Epidermal melanocyte (primary cell): ENCODE measurements around a stretch of chr21.

DNA sequence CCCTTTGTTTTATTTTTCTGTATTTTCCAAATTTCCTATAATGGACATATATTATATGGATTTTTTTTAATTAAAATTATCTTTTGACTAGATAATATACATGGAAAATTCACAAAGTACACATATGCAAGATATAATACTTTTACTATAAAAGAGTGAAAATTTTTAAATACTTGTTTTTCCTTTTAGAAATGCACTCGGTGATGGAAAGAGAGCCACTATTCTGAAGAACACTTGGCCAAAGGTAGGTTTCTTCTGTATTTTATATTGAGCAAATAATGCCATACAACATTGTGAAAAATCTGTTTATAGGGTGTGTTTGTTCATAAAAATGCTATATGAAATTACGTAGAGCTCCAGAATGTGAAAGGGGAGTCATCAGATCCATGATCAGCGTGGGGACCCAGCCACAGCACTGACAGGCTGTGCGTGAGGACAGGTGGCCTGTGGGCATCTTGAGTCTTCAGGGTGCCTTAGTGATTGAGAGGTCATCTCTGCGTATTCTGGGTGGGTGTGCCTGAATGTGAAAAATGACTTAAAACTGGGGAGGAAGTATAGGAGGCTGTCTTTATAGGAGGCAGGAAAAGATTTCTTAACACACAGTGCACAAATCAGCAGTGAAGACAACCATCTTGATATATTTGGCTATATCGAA lies 35.3 kb downstream of the TTC3 start:
- RRBS: no CpG with 5 or more reads among the region's 6 CpGs

DNA sequence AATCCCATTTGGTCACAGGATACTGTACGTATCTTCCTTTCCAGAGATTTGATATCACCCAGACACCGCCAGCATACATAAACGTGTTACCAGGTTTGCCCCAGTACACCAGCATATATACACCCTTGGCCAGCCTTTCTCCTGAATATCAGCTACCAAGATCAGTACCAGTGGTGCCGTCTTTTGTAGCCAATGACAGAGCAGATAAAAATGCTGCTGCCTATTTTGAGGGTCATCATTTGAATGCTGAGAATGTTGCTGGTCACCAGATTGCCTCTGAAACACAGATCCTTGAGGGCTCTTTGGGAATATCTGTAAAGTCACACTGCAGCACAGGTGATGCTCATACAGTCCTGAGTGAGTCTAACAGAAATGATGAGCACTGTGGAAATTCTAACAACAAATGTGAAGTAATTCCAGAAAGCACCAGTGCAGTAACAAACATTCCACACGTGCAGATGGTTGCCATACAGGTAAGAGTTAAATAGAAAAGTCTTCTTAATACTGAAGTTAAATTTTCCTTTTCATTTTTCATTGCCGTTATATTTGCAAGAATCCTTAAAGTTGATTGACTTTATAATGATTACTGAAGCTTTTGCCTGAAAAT lies 93.2 kb downstream of the TTC3 start:
- RRBS: no CpG with 5 or more reads among the region's 6 CpGs

GRCh38 chr21:37207122-37207825 lies 59.9 kb downstream of the VPS26C start:
- RRBS: no CpG with 5 or more reads among the region's 6 CpGs

DNA sequence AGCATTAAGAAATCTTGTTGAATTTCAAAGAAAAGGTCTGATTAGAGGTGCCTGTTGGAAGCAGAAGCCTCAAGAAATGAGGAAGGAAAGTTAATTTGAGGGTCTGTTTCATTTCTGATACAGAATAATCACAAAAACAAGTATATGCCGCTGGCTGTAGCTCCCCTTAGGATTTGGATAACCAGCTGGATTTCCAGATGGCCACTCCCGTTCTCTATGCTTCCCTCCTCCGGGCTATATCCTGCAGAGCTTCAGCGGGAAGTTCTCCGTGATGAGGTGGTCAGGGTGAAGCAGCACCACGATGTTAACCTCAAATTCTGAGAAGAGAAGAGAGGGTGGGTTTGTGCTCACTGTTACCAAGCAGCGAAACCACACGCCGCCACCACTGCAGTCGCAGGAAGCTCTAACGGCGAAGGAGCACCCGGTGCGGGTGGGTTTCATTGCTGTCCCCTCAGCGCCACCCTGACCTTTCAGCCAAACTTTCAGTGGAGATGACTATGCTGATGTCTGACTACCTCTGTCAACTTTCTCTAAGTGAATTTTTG lies 41.8 kb downstream of the VPS26C start:
- RRBS: no CpG with 5 or more reads among the region's 15 CpGs

DNA sequence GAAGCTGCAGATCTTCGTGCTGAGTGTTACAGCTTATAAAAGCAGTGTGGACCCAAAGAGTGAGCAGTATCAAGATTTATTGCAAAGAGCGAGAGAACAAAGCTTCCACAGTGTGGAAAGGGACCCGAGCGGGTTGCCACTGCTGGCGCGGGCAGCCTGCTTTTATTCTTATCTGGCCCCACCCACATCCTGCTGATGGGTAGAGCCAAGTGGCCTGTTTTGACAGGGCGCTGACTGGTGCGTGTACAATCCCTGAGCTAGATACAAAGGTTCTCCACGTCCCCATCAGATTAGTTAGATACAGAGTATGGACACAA lies 15.4 kb upstream of the VPS26C start:
- RRBS: no CpG with 5 or more reads among the region's 9 CpGs

GRCh38 chr21:37376979-37377178 lies 10.3 kb downstream of the DYRK1A start:
- RRBS: no CpG with 5 or more reads among the region's 2 CpGs

GRCh38 chr21:37379671-37380744 lies 13.4 kb downstream of the DYRK1A start:
- RRBS: no CpG with 5 or more reads among the region's 8 CpGs

- RRBS: no CpG with 5 or more reads among the region's 6 CpGs
Measured at GRCh38 chr21:37450258-37450962, 83.8 kb downstream of the DYRK1A start.

GRCh38 chr21:37499754-37500182 lies 133.2 kb downstream of the DYRK1A start:
- RRBS: no CpG with 5 or more reads among the region's 2 CpGs

DNA sequence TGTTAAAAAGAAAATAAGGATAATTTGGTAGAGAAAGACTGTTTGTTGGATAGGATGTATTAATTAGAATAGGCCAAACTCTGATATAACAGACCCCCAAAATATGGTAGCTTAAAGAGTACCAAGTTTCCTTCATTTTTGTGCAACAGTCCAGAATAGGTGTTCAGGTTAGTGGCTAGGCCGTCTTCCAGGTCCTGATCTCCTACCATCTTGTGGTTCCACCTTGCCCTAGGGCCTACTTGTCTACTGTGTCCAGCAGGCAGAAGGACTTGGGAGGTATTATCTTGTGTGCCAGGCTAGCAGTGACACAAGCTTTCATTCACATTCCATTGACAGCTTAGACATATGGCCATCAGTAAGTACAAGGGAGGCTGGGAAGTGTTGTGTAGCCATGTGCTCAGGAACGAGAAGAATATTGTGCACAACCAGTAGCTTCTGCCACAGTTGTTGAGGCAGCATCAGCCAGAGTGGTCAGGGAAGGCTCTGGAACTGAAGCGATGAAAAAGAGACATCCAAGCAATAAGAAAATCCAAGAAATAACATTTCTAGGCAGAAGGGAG lies 144.0 kb downstream of the DYRK1A start:
- RRBS: no CpG with 5 or more reads among the region's 3 CpGs

DNA sequence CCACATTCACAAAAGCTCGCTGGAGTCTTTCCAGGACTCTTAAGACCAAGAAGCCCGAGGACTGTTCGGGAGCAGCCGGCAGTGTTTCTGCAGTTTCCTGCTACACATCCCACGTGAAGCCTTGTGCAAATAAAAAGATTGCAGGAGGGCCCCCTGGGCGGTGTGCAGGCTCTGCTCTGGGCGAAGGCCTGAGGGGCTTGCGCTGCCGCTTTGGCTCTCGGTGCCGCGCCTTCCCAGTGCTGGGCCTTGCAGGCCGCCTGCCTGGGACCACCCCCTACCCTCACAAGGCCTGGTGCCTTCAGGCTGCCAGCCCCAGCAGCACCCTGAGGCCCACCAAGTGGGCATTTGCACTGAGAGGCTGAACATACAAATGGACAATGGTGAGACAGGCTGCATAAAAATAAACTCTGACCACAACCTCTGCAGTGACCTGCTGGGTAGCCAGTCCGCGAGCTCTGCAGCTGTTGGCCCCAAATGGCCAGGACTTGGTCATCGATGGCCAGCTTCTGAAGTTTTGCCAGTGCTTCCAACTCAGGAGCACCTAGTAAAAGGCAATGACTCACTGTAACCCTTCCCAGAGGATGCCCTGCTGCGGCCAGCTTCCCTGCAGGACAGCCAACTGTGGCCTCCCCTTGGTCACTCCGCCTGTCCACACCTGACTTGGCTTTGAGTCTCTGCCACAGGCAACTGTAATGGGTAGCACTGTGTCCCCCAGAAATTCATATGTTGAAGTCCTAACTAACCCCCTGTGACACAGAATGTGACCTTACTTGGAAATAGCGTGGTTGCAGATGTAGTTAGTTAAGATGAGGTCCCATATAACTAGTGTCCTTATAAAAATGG lies 185.3 kb downstream of the DYRK1A start:
- RRBS: no CpG with 5 or more reads among the region's 19 CpGs

DNA sequence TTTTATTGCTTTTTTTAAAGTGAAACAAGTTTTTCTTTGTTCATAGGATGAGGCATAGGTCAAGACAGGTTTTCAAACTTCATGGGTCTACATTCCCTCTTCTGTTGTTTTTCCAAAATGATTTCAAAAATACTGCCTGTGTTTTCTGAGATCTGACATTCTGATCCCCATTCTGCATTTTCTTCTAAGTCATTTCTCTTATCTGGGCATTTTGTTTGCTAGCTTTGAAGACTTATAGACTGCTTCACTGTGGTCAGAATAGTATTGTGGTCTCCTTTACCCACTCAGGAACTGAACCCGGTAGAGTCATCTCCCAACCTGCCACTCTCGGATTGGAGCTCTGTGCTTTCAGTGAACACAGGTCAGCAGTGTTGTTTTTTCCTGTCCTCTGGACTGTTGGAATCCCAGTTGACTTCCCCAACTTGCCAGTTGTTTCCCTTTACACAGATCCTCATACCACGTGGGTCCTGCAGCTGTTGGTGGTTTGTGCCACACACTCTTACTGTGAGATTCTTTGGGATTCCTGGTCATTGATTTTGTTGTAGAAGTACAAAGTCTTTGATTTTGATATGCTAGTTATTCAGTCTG lies 214.0 kb downstream of the DYRK1A start:
- RRBS: no CpG with 5 or more reads among the region's 3 CpGs

DNA sequence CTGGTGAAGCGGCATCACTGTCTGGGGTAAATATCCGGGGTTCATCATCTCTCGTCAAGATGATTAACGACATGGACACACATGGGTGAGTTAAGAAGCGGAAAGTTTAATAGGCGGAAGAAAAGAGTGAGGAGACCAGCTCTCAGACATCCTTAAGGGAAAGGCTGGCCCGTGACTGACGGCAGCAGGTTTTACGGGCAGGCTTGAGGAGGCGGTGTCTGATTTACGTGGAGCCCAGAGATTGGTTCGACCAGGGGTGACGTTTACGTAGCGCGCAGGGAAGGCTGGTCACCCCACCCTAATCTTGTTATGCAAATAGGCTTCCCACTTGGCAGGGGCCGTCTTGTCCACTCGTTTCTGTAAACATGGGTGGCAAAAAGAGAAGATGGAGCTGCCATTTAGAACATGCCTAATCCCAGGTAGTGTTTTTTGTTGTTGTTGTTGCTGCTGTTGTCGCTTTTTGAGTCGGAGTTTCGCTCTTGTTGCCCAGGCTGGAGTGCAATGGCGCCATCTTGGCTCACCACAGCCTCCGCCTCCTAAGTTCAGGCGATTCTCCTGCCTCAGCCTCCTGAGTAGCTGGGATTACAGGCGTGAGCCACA lies 135.5 kb upstream of the KCNJ15 start:
- RRBS: no CpG with 5 or more reads among the region's 25 CpGs

- RRBS: no CpG with 5 or more reads among the region's 8 CpGs
Measured at GRCh38 chr21:38244885-38245303, 11.9 kb upstream of the KCNJ15 start.

- RRBS: no CpG with 5 or more reads among the region's 5 CpGs
Measured at GRCh38 chr21:38308428-38308900, 51.7 kb downstream of the KCNJ15 start.

DNA sequence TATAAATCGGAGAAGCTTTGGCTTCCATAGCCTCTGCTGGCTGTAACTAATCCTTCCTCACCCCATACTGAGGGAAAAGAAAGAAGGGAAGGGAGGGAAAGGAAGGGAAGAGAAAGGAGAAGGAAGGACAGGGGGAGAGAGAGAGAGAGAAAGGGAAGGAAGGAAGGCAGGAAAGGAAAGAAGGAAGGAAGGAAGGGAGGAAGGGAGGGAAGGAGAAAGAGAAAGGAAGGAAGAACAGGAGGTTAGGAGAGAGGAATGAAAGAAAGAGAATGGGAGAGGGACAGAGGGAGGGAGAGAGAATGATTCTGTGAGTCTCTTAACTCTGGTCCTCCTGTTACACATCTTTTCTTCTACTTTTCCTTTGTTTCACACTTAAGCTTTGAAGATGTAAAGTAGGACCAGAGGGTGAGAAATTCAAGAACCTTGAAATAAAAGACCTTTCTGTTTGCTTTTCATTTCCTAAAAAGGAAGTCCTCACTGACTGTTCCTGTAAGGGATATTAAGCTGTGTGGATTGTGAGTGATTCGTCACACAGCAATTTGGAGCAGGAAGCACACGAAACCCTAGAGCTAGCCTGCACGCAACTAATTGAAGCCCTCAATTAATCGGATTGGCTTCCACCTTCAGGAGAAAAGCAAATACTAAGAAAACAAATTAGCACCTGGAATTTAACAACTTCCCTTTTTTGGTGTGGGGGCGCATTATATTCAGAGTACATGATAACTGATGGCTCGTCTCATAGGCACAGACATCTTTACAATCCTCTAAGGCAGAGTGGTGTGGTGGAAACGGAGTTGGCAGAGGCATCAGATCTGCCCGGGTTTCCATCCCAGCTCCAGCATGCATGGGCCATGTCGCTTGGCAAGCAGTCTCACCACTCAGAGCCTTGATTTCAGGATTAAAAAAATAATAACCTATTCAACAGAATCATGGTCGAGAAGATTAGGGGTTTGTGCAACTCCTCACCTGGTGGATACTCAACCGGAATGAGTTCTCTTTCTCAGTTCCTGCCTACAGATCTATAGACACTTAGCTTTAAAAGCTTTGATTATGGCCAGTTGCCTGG lies 95.1 kb downstream of the KCNJ15 start:
- RRBS: no CpG with 5 or more reads among the region's 12 CpGs

GRCh38 chr21:38460368-38460990 lies 37.8 kb downstream of the ERG start:
- RRBS: no CpG with 5 or more reads among the region's 7 CpGs

GRCh38 chr21:38487909-38488957 lies 10.0 kb downstream of the ERG start:
- RRBS: no CpG with 5 or more reads among the region's 16 CpGs

- RRBS: no CpG with 5 or more reads among the region's 5 CpGs
Measured at GRCh38 chr21:38488958-38489150, 9.4 kb downstream of the ERG start.

DNA sequence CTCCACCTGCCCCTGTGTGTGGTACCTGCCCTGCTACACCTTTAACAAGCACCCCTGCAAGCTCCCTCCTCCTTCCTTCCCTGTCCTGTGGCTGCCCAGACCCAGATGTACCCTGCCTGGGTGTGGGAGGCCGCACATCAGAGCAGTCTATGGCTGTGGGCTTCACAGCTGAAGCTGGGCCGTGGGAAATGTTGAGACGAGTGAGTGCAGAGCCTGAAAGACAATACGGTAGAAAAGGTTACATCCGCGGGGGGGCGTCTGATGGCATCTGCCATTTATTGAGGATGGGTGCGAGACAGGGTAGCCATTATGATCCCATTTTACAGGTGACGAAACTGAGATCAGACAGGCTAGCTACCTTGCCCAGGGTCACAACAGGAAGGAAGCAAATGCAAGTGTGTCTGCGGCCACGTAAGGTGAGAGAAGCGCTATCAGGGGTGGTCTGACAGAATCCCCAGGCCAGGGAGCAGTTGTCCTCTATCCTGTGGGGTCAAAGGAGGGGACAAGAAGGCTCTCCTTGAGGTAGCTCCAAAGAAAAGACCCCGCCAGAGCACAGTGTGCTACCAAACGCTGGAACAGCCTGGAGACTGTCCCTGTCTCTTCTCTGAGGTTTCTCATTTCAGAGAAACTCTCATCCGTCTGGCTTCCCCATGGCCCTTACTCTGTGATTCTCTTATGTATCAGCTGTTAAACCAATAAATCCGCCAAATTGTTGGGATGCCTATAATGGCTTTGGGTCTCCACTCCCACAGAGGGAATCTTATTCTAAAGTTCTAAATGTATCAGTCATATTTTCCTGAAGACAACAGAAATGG lies 4.3 kb downstream of the ERG start:
- RRBS: no CpG with 5 or more reads among the region's 16 CpGs